ENCODE measurements around a stretch of chr11.

DNA sequence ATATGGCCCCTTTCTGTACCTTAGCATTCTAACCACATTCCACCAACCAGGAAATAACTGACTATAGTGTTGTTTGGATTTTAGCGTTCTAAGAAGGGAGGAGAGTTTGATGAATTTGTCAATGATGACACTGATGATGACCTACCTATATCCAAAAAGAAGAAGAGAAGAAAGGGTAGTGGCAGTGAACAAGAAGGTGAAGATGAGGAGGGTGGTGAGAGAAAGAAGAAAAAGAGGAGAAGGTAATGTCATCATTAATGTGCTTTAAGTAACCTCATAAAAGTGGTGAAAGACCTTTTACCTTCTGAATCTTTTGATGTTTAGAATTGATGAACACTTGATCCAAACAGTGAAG lies 22.9 kb downstream of the CTR9 start:
- RRBS, result no CpG with 5 or more reads among the region's 1 CpG

DNA sequence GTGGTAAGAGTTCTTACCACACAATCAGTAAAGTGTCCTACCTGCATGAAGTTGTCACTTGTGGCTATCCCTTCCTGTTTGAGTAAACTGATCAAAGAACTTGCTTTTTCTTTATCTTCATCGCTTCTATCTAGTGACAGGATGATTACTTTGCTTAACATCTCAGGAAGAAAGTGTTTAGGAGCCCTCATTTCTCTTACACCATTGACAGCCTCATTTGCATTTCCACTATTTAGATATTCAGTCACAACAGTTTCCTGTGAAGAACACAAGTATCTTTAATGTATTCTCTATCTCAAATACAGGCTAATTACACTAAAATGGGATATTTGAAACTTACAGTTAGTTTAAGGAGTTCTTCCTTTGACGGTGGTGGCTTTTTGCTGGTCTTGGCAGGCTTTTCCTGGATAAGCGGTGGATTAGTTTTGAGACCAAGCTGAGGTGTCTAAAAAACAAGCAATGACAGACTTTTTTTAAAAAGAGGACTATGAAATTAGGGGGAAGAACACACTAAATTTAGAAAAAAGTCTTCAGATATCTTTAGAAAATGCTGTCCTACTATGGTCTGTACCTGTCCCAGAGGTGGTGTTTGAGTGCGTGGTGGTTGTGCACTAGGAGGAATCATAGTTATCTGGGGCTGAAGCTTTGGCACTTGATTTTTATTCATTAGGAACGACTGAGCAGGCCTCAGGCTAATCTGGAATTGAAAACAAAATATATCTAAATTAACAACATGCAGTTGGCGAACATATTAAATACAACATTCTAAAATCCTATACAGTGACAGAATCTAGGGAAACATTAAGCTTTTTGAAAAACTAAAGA lies 8.1 kb downstream of the EIF4G2 start:
- RRBS, result no CpG with 5 or more reads among the region's 6 CpGs

DNA sequence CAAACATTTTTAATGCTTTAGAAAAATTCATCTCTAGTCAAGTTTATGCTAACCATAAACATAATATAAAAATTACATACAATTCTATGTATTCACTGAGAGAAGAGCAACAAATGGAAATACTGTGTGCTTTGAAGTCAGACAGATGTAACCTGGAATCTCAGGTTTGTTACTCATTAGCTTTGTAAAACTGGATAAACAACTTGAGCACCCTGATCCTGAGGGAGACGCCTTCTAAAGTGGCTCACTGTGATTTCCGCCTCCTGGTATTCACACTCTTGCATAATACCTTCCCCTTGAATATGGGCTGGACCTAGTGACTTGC lies 15.1 kb downstream of the ZBED5 start:
- RRBS, result no CpG with 5 or more reads among the region's 2 CpGs

GRCh38 chr11:10899948-10900289 lies 42.1 kb upstream of the ZBED5 start:
- RRBS, result no CpG with 5 or more reads among the region's 6 CpGs

DNA sequence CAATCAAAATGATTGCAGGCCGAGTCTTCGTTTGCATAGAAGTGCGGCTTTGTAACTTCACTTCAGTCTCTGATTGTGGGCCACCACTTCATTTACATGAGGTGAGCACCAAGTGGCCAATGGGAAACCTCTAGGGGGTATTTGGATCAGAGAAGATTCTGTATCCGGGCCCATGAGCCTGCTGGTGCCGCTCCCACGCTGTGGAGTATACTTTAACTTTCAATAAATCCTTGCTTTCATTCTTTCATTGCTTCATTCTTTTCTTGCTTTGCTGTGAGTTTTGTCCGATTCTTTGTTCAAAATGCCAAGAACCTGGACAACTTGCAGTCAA lies 50.9 kb upstream of the ZBED5 start:
- RRBS, result no CpG with 5 or more reads among the region's 7 CpGs

GRCh38 chr11:11451361-11451968 lies 98.4 kb upstream of the CSNK2A3 start:
- RRBS, result no CpG with 5 or more reads among the region's 5 CpGs

- RRBS, result no CpG with 5 or more reads among the region's 8 CpGs
Measured at GRCh38 chr11:11543476-11544027, 78.3 kb downstream of the GALNT18 start.

- RRBS, result no CpG with 5 or more reads among the region's 10 CpGs
Measured at GRCh38 chr11:11580453-11581132, 41.2 kb downstream of the GALNT18 start.

DNA sequence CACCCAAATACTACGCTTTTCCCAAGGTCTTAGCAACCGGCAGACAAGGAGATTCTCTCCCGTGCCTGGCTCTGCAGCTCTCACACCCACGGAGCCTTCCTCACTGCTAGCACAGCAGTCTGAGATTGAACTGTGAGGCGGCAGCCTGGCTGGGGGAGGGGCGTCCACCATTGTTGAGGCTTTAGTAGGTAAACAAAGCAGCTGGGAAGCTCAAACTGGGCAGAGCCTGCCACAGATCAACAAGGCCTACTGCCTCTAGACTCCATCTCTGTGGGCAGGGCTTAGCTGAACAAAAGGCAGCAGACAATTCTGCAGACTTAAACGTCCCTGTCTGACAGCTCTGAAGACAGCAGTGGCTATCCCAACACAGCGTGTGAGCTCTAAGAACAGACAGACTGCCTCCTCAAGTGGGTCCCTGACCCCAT lies 70.0 kb upstream of the GALNT18 start:
- RRBS, result no CpG with 5 or more reads among the region's 8 CpGs

DNA sequence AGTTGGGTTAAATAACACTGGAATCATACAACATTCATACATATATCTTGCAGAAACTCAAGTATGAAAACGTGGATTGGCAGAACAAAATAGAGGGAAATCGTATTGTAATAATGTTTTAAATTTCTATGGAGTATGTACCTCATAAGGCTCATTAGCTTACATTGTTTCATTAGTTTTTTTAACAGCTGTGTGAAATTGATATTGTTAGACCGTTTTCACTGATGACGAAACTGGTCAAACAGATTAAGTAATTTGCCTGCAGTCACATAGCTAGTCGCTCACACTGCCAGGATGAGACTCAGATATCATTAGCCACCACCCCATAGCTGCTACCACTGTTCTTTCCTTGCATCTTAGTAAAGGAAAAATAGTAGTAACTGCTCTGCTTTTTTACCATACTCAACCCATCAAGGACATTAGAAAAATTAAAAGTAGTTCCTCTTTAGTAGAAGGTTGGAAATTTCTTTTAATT lies 64.0 kb downstream of the DKK3 start:
- RRBS, result no CpG with 5 or more reads among the region's 5 CpGs

DNA sequence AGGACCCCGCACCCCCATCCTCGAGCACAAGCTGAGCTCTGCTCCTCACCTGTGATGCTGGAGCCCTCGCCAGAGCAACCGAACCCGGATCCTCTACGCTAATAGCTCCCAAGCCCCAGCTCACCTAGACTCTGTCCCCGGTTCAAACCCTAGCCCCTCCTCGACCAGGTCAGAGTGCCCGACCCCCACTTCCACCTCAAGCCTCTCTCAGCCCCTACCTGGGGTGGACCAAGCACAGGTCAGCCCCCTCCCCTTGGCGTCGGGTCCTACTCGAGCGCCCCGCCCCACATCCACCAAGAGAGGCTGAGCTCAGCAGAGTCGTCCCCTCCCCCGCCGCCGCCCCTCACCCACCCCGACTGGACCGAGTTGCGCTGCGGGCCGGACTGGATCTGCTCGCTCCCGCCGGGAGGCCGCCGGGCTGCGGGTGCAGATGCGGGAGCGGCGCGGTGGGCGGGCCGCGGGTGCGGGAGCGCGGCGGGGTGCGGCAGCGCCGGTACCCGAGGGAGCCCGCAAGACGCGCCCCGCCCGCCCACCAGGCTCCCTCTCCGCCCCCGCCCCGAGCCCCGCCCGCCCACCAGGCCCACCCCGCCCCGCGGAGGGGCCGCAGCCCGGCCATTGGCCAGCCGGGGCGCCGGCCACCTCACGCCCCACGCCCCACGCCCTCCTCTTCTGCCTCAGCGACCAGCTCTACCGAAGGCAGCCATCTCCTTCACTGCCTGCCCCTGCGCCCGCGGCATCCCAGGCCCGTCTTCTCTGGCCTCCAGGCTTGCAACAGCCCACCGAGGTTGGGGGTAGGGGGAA lies 595 bp upstream of the DKK3 start:
- RRBS, result under 1% methylated on average over 14 of the region's 72 CpGs

GRCh38 chr11:12043937-12044999 lies 35.8 kb upstream of the DKK3 start:
- RRBS, result no CpG with 5 or more reads among the region's 18 CpGs

GRCh38 chr11:12076039-12077058 lies 34.0 kb upstream of the MICAL2 start:
- RRBS, result no CpG with 5 or more reads among the region's 17 CpGs

GRCh38 chr11:12123776-12124247 lies 13.4 kb downstream of the MICAL2 start:
- RRBS, result no CpG with 5 or more reads among the region's 4 CpGs

DNA sequence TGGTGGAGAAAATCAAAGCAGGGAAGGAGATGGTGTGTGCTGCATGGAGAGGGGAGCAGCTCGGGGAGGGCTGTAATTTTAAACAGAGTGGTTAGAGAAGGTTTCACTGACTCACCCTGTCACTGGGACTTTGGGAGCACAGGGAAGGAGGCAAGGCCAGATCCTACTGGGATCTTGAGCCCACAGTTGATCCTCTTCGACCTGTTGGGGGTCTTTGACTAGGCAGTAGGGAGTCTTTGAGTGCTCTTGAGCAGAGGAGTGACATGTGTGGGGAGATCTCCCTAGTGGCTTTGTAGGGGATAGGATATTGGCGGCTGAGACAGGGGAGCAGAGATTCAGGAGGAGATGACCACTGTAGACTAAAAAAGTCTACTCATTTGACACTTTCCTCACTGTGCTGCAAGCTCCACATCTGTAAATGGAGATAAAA lies 17.1 kb downstream of the MICAL2 start:
- RRBS, result no CpG with 5 or more reads among the region's 3 CpGs

GRCh38 chr11:12170917-12171290 lies 60.5 kb downstream of the MICAL2 start:
- RRBS, result no CpG with 5 or more reads among the region's 5 CpGs

- RRBS, result no CpG with 5 or more reads among the region's 5 CpGs
Measured at GRCh38 chr11:12175822-12176458, 65.5 kb downstream of the MICAL2 start.

DNA sequence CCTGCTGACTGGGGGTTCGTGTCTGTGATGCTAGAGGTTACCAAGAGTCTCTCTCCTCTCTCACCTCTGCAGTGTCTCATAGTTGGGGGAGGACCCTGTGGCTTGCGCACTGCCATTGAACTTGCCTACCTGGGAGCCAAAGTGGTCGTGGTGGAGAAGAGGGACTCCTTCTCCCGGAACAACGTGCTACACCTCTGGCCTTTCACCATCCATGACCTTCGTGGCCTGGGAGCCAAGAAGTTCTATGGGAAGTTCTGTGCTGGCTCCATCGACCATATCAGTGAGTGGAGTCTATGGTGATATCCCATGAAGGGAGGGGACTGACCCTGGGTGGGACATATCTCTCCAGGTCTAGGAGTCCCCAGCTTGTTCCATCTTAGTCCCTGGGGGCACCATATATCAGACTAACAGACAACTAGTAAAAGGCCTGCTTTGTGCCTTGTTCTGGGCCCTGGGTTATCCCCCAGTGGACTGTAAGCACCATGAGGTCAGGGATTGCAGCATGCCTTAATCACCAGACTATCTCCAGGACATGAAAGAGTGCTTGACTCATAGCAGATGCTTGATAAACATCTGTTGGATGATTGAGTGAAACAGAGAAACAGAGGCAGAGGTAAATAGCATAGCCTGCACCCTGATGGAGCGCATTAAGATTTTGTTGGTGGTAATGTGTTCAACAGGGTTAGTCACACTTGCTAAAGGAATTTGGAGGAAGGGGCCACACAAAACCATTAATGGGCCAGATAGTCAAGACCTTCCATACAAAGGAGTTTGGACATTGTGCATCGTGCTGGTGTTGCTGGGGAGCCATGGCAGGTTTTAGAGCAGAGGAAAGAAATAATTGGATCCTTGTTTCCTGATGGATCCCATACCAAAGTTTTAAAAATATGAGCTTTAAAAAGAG lies 94.0 kb downstream of the MICAL2 start:
- RRBS, result no CpG with 5 or more reads among the region's 9 CpGs

DNA sequence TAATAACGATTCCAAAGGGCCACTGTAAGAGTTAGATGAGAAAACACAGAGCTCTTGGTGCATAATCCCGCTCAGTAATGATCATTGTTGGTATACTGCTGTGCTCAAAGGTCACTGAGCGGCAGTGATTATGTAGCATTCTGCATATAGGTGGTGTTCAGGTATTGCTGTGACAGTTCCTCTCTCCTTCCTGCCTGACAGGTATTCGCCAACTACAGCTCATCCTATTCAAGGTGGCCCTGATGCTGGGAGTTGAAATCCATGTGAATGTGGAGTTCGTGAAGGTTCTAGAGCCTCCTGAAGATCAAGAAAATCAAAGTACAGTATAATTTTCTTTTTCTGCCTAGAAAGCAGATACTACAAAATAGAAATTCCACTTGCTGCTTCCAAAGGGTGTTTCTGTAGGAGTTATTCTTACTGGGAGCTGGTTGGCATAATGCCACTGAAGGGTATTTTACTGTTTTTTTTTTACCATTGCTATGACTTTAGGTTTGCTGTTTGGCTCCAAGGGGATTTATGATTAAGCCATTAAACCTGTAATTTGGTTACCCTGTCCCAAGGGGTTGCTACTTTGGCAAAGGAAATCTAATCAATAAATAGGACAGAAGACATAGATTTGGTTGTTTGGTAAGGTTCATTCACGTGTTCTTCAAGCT lies 97.6 kb downstream of the MICAL2 start:
- RRBS, result no CpG with 5 or more reads among the region's 6 CpGs

DNA sequence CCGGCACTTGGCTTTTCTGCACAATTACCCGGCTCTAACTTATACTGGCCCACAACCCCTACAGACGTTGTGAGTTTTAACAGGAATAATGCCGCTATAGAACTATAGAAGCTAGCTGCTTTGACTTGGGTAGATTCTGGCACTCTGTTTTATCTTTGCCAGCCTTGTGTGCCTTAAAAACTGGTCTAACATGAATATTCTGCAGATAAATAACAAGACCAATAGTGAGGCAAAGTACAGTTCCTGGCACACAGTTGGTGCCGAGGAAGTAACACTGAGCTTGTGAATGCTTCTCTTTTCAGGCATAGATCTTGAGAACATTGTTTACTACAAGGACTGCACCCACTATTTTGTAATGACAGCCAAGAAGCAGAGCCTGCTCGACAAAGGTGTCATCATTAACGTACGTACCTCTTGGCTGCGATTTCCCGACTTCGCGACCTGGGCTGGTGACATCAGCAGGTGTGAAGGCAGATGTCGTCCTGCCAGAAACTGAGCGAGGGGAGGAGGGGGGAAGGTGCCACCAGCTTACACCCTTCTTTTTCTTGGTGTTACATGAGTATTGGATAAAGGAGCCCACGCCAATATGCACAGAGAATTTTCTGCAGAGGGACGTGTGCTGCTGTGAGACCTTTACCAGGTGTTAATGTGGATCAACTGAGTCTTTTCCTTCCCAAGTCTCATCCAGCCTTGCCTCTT lies 105.7 kb downstream of the MICAL2 start:
- RRBS, result no CpG with 5 or more reads among the region's 16 CpGs